Suprapubic skin (tissue), 4 donors: ENCODE data around the gene MYO5A.

DNA sequence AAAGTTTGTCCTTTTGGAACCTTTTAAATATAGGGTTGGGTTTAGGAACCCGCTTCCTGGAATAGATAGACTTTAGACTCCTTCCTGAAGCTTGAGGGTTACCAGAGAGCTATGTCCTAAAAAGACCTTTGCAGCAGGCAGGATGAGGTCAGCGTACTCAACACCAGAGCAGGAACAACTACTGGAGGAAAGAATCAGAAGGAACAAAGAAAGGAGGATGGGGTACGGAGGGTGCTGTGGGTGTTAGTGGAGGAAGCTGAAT lies 9.9 kb upstream of the LEO1 start:
- PRO-cap, result unidirectional peak, plus-strand start at position 206 of the sequence
- RAMPAGE, long total RNA, 4 experiments, result no peak in any of the 4 experiments

DNA sequence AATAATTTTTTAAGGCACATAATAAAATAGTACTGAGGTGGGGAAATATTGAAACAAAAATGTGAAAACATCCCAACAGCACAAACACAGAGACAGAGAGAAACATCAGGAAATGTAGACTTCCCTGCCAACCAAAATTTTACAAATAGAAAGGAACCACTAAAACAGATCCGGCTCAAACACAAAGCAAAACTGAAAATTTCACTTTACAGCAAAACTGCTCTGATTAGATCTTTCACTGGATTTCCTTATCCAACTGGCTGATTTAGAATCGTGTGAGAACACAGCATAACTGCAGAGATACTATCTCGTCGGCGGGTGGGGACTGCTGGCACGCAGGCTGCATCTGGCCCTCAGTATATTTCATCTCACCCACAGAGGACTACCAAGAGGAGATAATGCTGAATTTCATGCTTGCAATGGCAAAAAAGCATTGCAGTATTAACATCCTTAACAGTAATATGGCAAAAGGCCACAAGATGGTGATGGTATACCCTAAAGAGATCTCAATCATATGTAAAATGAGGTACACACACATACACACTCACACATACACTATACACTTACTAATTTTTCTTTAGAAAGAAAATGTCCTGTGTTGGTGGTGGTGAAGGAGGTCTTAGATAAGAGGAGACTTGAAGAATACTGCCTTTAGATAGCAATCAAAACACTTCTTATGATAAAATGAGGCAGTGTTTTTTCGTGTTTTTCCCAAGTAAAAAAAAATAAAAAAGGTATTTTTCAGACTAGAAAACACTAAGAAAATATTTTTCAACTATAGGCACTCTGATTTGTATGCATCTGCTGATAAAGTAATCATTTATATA lies 10.6 kb upstream of the LEO1 start:
- PRO-cap, result no peak
- RAMPAGE, long total RNA, 4 experiments, result no peak in any of the 4 experiments

DNA sequence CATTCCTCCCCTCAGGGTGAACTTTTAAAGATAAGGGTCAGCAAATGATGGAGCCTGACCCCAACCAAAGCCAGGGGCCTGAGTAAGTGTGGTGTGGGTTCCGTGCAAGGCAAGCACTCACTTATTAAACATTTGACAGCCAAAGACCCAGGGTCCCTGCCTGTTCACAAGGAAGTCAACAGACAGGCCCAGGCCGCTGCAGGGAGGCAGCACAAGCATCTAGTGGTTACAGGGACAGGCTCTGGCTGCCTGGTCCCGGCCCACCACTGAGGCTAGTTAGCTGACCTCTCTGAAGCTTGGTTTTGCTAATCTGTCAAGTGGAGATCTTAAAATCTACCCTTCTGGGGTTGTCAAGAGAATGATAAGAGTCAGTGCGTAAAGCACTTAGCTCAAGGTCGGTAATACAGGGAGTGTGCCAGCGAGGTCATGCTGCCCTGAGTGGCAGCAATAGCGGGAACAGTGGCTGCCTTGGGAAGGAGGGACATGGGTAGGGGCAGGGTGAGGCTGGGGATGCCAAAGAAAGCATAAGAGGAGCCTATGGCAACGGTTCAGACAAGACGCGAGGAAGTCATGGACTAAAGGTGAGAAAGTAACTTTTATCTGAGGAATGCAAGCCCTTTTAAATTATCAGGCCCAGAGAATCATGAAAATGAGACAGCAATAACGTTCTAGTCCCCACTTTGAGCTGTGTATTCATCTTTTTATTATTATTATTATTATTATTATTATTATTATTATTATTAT lies 6.0 kb downstream of the GNB5 start:
- PRO-cap, result no peak
- RAMPAGE, long total RNA, 4 experiments, result no peak in any of the 4 experiments

DNA sequence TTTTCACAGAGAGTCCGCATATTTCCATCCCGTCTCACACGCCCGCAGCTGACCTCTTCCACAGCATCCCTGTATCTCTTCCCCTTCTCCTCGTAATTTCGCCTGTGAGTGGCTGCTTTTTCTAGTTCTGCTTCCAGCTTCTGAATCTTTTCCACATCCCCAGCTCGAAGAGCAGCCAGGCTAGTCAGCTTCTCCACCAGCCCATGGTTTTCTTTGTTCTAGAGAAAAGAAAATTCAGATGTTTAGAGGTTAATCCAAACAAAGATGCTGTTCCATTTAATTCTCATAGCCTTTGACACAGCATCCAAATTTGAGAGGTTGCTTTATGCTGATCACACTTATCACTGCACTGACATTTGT lies 46.2 kb upstream of the GNB5 start:
- PRO-cap, result no peak
- RAMPAGE, long total RNA, 4 experiments, result no peak in any of the 4 experiments

DNA sequence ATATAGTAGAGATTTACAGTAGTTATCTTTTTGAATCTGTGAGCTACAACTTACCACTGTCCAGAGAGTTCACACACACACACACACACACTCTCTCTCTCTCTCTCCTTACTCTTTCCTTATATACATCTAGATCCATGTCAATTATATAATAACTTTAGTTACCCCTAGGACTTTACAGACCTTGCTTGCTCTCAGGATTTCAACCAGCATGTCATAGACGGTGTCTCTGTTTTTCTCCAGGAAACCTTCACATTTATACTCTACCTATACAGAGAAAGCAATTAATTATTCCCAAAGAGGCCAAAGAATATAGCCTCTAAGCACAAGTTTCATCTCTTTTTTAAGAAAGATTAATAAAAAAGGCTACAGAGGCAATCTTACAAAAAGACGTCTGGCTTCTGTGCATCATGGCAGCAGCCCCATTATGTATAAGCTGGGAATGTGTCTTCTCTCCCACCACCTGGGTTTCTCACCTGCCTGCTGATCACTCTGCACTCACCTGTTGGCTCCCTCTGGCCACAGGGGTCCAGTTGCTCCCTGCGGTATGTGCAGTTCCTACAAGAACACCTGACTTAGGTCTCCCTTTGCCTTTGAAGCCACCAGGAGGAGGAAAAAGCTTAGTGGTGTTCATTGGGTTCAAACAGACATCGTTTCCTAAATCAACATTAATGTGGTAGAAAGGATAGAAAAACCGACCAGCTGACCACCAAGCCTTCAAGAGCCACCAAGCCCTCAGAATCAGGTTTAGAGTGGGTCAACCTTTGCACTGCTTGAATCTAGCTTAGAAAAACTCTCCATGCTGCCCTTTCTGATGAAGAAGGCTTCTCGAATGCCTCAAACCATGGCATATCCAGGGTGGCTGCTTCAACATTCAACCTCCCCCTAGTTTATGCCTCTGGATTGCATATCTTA lies 46.8 kb downstream of the MYO5C start:
- PRO-cap, result no peak
- RAMPAGE, long total RNA, 4 experiments, result no peak in any of the 4 experiments

- PRO-cap, result no peak
- RAMPAGE, long total RNA, 4 experiments, result no peak in any of the 4 experiments
Measured at GRCh38 chr15:52256377-52256774, 39.2 kb downstream of the MYO5C start.

- PRO-cap, result no peak
- RAMPAGE, long total RNA, 4 experiments, result no peak in any of the 4 experiments
Measured at GRCh38 chr15:52256828-52257388, 38.7 kb downstream of the MYO5C start.

- PRO-cap, result no peak
- RAMPAGE, long total RNA, 4 experiments, result no peak in any of the 4 experiments
Measured at GRCh38 chr15:52289449-52290296, 5.9 kb downstream of the MYO5C start.

DNA sequence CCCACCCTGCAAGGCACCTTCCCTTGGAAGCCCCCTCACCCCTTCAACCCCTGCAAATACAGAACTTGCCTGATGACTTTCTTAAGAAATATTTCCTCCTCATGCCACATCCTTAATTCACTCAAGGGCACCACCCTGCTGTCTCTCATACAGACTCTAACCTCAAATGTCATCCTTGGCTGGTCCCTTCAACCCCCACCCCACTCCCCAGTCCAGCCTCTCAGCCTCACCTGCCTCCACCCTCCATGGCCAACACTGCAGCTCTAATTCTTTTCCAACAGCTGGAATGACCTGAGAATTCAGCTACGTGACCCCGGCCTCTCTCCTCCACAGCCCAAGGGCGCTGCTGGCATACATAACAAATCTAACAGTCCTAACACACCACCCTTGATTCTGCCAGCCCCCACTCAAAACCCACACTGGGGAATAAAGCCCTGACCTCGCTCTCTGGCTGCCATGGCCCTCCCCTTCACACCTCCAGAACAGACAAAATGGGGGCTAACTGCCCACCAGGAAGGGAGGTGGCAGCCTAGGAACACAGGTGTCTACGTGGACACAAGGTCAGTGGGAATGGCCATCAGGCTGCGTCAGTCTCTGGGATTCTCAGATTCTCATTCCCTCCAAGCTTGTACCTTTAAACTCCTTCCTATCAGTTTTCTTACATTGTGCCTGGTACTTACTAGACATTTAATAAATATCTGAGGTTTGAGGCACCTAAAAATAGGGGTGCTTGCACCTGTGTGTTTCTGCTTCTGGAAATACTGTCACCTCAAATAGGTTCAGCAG lies 2.0 kb downstream of the MYO5C start:
- PRO-cap, result no peak
- RAMPAGE, long total RNA, 4 experiments, result no peak in any of the 4 experiments

GRCh38 chr15:52527975-52529105 lies at the start of gene MYO5A:
MYO5A (minus strand) TSS chr15:52528880.
- PRO-cap, result bidirectional peak, plus-strand start at chr15:52529002, minus-strand start at chr15:52528880
- RAMPAGE, long total RNA, 4 experiments, result start-site peak on the minus strand in 1 of 4 experiments, at chr15:52528829-52528885 at its widest, 106 reads per replicate

- PRO-cap, result no peak
- RAMPAGE, long total RNA, 4 experiments, result no peak in any of the 4 experiments
Measured at GRCh38 chr15:52683257-52683974, 4.2 kb upstream of the ATOSA start.

GRCh38 chr15:52719401-52719734 lies 40.2 kb upstream of the ATOSA start:
- PRO-cap, result no peak
- RAMPAGE, long total RNA, 4 experiments, result no peak in any of the 4 experiments

GRCh38 chr15:52780559-52781133 lies 9.5 kb downstream of the ONECUT1 start:
- PRO-cap, result no peak
- RAMPAGE, long total RNA, 4 experiments, result no peak in any of the 4 experiments

GRCh38 chr15:52787572-52787923 lies 2.6 kb downstream of the ONECUT1 start:
- PRO-cap, result no peak
- RAMPAGE, long total RNA, 4 experiments, result no peak in any of the 4 experiments

GRCh38 chr15:53448042-53448620 lies 311.3 kb downstream of the WDR72 start:
- PRO-cap, result no peak
- RAMPAGE, long total RNA, 4 experiments, result no peak in any of the 4 experiments

GRCh38 chr15:53540498-53541458 lies 218.7 kb downstream of the WDR72 start:
- PRO-cap, result no peak
- RAMPAGE, long total RNA, 4 experiments, result start-site peak on the minus strand in 1 of 4 experiments, at chr15:53540744-53541469 at its widest, 8 reads per replicate

DNA sequence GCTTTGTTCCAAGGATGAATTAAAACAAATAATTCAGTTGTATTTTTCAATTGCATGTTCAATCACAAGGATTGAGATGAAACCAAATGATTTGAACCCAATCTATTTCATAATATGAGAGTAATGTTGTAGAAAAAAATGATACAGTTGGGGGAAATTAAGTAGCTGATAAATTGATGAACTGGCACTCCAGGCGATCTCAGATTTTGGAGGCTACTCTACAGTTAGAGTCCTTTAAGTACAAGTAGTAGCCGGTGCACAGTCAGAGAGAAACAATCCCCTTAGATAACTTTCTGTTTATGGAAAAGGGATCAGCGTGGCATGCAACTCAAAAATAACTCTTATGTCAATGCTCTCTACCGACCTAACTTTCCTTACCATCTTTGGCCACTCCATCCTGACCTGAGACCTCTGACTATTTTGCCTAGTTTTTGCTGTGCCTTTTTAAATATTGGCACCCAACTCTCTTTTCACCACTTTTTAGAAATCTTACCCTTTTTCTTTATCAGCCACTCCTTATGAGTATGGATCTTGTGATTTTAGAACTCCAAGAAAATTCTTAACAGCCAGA lies 299.6 kb downstream of the UNC13C start:
- PRO-cap, result no peak
- RAMPAGE, long total RNA, 4 experiments, result no peak in any of the 4 experiments

DNA sequence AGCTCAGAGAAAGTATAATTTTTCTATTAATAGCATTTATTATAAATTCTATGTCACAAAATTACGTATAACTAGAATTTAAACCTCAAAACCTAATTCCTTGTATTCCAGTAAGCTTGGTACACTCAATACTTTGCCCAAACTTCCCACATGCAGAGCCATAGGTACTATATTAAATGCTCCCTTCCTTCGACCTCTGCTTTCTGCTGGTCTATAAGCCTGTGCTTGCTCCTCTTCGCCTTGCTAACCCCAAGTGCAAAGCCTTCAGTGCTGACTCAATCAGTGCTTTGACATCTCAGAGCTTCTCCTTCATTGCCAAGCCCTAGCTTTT lies 379.1 kb downstream of the RSL24D1 start:
- PRO-cap, result no peak
- RAMPAGE, long total RNA, 4 experiments, result no peak in any of the 4 experiments

- PRO-cap, result no peak
- RAMPAGE, long total RNA, 4 experiments, result no peak in any of the 4 experiments
Measured at GRCh38 chr15:55248828-55249493, 40.7 kb downstream of the RAB27A start.

- PRO-cap, result no peak
- RAMPAGE, long total RNA, 4 experiments, result no peak in any of the 4 experiments
Measured at GRCh38 chr15:55457435-55458060, 49.3 kb downstream of the PIERCE2 start.